Metastatic Liver Carcinoma in the Adrenal Gland (tissue), 2 donors: Measurements from ENCODE around the gene GTF3C1.

DNA sequence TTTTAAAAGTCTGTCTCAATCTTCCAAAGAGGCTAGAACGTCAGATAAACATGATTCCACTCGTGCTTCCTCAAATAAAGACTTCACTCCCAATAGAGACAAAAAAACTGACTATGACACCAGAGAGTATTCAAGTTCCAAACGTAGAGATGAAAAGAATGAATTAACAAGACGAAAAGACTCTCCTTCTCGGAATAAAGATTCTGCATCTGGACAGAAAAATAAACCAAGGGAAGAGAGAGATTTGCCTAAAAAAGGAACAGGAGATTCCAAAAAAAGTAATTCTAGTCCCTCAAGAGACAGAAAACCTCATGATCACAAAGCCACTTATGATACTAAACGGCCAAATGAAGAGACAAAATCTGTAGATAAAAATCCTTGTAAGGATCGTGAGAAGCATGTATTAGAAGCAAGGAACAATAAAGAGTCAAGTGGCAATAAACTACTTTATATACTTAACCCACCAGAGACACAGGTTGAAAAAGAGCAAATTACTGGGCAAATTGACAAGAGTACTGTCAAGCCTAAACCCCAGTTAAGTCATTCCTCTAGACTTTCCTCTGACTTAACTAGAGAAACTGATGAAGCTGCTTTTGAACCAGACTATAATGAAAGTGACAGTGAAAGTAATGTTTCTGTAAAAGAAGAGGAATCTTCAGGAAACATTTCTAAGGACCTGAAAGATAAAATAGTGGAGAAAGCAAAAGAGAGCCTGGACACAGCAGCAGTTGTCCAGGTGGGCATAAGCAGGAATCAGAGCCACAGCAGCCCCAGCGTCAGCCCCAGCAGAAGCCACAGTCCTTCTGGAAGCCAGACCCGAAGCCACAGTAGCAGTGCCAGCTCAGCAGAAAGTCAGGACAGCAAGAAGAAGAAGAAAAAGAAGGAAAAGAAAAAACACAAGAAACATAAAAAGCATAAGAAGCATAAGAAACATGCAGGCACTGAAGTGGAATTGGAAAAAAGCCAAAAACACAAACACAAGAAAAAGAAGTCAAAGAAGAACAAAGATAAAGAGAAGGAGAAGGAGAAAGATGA, 32.3 kb downstream of the RBBP6 start:
- PRO-cap, 2 experiments: no peak in any of the 2 experiments

DNA sequence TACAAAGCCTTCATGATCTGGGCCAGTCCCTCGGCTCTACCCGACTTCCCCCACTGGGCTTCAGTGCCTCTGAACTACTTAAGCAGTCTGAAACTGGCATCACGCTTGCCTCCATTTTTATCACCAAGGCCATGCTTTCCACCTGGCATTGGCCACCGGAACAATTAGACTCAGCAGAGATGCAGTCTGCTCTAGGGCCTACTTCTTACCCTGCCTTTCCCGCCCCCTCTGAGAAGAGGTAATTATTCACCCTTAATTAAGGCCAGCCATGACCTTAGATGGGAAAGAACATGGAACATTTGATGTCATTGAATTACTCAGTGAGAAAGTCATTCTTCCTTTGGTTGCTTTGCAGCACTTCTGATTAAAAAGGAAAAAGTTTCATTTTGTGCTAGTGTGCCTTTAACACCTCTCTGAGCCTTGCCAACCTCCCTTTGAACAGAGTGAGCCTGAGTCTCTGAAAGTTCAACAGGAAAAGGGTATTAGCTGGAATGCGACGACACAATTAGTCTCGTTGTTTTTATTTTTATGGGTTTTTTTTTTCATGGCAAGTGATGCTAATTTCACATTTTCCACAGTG, 60.9 kb upstream of the TNRC6A start:
- PRO-cap, 2 experiments: no peak in any of the 2 experiments

GRCh38 chr16:24795594-24796753, 49.8 kb upstream of the SLC5A11 start:
- PRO-cap, 2 experiments: no peak in any of the 2 experiments

GRCh38 chr16:24810856-24811497, 34.8 kb upstream of the SLC5A11 start:
- PRO-cap, 2 experiments: no peak in any of the 2 experiments

GRCh38 chr16:24838574-24839344, 7.0 kb upstream of the SLC5A11 start:
- PRO-cap, 2 experiments: no peak in any of the 2 experiments

DNA sequence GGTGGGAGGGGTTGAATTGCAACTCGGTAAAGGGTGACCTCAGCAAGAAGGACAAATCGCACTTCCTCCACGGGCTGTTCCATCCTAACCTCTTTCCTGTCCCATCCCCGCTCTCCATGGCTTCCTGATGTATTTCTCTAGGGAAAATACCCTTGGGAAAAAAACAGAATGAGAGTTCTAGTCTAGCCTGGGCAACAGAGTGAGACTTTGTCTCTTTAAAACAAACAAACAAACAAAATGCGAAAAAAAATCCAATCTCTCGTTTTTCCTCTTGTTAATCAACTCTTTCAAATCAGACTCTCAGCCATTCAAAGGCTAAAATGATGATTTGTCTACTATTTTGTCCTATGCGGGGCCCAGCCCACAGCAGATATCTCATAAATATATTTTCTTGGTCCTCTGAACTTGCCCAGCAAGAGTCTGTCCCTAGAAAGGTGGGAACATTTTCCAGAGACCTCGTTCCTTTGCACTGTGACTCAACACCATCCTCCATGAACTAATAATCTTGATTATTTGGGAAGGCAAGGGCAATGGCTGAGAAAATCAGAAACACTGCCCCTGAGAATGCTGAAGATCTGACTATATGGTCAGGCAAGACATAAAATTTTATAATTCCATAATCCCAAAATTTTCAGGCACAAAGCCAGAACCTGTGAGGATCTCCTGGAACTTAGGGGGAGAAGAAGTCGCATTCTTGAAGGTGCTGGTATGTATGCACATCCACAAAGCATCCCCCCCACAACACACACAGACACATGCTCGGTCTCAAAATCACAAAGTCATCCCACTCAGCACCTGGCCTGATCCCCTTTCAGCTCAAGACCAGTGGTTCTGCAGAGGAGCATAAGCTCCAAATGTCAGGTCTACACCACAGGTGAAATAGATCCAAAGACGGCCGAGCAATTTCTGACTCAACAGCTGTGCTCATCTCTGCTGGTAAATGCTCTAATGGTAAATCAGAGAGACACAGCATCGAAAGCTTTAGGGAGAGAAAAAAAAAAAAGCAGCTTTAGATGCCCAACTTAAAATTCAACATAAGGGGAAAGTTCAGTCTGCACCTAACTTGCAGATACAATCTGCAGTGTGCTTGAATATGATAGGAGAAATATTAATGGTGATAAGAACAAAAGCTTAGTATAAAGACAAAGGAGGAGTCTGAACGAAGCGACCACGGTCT, 56.8 kb downstream of the ARHGAP17 start:
- PRO-cap, 2 experiments: no peak in any of the 2 experiments

DNA sequence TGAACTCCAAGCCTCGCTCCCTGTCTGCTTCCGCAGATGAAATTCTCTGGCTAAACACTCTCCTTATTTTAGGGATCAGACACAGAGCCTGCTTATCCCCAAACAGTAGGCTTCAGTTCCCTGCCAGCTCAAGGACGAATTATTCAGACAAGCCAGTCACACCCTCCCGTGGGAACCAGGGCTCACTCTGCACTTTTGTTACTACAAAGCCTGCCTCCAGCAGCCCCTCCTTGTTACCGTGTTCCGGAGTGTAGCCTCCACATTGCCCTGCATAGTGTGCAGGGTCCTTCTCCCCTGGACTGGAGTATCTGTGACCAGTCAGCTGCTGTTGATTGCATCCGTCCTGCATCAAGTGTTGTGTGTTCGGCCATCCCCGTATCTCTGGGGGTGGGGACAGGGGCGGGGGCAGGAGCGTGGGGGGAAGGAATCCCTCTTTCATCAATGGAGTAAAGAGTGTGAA, 46.5 kb upstream of the LCMT1 start:
- PRO-cap, 2 experiments: no peak in any of the 2 experiments

- PRO-cap, 2 experiments: no peak in any of the 2 experiments
Measured at GRCh38 chr16:25692745-25693197, 1.0 kb downstream of the HS3ST4 start.

GRCh38 chr16:25918364-25918693, 226.6 kb downstream of the HS3ST4 start:
- PRO-cap, 2 experiments: no peak in any of the 2 experiments

GRCh38 chr16:27242802-27243748, 25.5 kb downstream of the NSMCE1 start:
- PRO-cap, 2 experiments: peak in 1 of 2 experiments; most common plus-strand start chr16:27243497 (in 1); most common minus-strand start chr16:27243264 (in 1)

GRCh38 chr16:27316345-27316664, 2.5 kb downstream of the IL4R start:
- PRO-cap, 2 experiments: no peak in any of the 2 experiments

GRCh38 chr16:27317932-27318797, 4.4 kb downstream of the IL4R start:
- PRO-cap, 2 experiments: no peak in any of the 2 experiments

DNA sequence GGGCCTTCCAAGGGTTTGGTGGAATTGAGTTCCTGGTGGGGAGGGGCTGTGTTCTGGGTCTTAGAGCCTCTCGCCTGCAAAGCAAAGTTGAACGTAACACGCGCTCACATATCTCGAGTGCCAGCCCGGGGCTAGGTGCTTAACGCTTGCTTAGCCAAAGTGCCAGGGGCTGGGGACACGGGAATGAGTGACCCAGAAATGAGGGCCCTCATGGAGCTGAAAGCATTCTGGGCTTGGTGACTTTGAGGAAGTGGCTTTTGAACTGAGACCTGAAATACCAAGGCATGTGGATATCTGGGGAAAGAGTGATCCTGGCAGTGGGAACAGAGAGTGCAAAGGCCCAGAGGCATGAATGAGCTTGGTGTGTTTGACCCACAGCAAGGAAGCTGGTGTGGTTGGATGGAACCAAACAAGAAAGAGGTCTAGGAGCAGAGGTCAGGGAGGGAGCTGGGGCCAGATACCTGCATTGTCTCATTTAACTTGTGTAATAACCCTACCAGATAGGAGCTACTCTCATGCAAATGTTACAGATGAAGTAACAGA, 5.1 kb downstream of the IL4R start:
- PRO-cap, 2 experiments: peak in 1 of 2 experiments; most common minus-strand start position 473 of the sequence (in 1)

- PRO-cap, 2 experiments: peak in 1 of 2 experiments; most common plus-strand start chr16:27327096 (in 1); most common minus-strand start chr16:27327020 (in 1)
Measured at GRCh38 chr16:27326565-27327619, 13.1 kb downstream of the IL4R start.

GRCh38 chr16:27347902-27348612, 34.3 kb downstream of the IL4R start:
- PRO-cap, 2 experiments: no peak in any of the 2 experiments

DNA sequence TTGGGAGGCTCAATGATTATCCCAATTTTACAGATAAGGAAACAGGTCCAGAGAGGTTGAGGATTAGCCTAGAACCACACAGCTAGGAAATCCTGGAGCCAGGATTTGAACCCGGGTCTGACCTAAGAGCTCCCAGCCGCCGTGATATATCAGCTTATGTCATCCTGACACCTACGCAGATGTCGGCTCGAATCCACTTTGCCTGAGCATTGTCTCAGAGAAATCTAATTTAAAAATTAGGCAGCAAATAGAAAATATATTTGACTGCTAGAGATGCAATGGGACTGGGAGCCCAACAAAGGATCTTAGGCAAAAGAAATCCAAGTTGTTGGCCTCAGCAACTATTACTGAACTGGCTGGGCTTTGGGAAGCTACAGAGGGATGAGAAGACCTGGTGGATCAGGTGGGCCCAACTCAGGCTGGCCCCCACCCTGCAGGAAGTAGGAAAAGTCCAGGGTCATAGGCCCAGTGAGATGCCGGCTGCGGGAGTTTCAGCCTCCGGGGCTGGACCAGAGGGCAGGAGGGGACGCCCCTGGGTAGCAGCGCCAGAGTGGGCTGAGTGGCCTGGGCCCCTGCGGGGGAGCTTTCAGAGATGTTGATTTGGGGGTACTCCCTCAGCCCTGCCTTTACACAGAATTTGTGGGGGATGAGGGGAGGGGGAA, 35.1 kb upstream of the IL21R start:
- PRO-cap, 2 experiments: no peak in any of the 2 experiments

DNA sequence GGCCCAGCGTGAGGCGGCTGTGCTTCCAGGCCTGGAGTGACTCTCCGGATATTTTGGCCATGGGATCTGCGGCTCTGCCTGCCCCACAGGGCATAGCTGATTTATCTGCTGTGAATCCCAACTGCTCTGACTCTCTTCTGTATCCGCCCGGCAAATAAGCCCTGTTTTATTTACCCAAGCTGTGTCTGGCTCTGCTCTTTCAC, 33.4 kb downstream of the GTF3C1 start:
- PRO-cap, 2 experiments: no peak in any of the 2 experiments

- PRO-cap, 2 experiments: peak in 2 of 2 experiments; most common plus-strand start chr16:27550180 (in 2); most common minus-strand start chr16:27549913 (in 2)
Measured at GRCh38 chr16:27549261-27550251, at the start of gene GTF3C1. TSS of gene GTF3C1 (minus strand) at chr16:27549913.

DNA sequence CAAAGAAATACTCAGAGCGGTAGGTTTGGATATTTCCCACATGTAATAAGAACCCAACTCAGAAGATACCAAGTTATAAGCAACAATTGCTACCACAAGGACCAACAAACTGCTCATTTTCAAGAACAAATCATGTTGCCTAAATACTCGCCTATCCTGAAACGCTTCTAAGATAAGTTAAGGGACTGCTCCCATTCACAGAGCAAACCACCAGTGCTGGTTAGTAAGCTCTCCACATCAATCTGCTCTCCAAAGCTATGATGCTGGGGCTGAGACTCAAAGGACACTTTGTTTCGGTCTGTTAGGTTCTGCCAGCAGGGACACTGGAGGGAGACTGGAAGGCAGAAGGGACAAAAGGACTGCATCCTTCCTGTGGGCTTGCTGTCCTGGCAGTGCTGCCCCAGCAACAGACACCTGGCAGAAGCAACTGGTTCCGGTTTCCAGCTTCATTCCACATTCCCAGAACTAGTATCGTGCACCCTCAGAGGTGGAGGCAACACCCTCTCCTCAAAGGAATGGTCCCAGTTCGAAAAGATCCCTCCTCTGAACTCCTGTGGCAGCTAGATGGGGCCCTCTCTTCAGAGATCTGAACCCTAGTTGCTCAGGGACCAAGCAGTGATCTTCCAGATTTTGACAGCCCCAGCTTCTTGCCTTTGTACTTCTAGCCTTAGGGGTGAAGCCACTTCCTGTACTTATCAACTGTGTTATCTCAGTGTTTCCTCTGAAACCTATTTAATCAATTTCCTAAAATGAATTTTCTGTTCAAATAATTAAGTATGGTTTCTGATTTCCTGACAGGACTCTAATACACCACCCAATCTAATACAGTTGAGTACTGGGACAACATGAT, 73.4 kb upstream of the GSG1L start:
- PRO-cap, 2 experiments: no peak in any of the 2 experiments

DNA sequence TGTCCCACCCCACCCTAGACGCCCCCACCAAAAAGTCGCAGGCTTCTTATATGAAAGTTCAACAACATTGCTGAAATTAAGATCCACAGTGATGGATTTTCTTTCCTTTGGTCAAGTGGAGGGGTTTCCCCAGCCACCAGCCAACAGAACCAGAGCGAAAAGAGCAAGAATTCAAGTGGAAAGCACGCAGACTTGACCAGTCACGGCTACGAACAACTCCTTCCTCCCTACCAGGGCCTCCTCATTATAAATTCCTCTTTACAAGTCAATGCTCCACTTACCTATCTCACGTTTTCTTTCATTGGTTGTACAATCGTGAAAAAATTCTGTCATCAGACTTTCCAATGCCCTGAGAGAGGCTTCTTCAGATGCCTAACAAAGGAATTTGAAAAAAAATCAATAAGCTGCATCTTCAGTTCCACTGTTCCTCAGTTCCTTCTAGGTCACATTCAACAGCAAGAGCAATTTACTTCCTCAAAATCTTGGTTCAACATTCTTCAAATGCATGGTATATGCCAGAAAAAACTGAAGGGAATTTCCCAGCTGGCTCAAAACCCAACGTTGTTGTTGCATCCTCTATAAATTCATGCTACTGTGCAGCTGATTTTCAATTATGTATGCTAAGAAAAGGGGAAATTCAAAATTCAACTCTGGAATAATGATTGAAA, 31.0 kb downstream of the XPO6 start:
- PRO-cap, 2 experiments: no peak in any of the 2 experiments